ENCODE measurements around the genes KHDRBS2, SDHAF4 and RIMS1.

DNA sequence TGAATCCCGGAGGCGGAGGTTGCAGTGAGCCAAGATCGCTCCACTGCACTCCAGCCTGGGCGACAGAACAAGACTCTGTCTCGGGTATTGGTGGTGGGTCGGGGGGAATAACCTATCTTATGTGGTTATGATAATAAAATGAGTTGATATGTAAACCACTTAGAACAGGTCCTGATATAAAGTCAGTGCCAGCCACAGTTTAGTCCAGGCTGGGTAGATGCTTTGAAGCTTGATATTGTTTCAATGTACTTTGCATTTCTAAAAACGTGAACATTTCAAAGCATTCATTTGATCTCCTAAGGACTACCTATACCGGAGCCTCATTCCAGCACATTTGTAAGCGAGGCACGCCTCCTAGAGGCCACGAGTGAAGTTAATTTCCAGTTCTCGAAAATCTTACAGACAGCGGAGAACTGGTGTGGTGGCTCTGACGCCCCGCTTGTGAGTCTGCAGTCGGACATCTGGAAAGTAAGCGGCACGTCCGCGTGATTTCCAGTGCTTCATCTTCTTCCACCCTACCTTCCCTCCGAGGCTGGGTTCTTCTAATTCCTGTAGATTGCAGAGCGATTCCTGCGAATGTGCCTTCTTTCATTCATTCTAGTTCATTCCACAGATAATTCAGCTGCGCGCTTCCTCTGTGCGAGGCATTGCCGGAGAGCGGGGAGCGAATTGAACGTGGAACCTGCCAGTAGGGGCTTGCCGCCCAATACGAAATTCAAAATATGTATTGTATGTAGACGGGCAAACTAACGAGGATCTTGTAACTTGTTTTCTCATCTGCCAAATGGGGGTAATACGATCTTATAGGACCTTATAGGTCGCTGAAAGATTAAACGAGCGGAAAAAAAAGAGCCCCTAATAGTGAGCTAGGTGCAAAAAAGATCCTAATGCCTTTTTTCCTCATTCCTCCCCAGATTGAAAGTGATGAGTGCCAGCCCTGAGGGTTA, 827 bp upstream of the PRIM2 start:
- PRO-cap, result unidirectional peak, plus-strand start at position 451 of the sequence

DNA sequence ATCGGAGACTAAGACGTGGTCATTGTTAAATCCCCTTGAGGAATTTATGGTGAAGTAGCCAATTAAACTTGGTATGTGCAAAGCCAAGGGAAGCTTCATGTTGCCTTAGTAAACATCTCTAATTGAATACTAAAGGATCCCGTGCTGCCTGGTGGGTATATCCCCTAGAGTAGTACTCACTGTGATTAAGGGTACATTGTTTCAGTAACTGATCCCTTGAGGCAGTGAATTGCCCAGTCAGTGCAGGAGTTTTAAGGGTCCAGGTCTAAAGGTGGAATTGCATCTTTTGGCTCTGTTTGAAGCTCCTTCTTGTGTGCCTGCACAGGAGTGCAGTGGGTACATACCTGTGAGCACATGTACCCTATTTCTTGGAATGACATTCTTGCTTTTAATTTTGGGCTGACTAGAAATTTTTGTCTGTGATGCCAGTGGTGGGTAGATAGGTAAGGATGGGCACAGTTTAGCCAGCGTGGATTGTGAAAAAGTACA, 106.2 kb downstream of the PRIM2 start:
- PRO-cap, result no peak

DNA sequence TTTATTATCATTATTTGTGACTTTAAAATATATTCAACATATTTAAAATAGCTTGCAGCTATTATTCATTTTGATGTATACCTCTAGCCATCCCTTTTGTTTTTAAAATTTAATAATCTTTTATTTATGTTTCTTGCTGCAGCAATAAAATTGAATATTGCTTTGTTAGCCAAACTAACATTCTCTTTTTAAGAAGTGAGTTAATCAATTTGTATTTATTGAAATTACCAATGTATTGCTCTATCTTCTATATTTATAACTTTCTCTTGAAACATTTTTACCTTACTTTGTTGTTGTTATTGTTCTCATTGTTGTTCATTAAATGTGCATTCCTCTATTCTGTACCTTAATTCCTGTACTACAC, 1129.5 kb downstream of the KHDRBS2 start:
- PRO-cap, result no peak

DNA sequence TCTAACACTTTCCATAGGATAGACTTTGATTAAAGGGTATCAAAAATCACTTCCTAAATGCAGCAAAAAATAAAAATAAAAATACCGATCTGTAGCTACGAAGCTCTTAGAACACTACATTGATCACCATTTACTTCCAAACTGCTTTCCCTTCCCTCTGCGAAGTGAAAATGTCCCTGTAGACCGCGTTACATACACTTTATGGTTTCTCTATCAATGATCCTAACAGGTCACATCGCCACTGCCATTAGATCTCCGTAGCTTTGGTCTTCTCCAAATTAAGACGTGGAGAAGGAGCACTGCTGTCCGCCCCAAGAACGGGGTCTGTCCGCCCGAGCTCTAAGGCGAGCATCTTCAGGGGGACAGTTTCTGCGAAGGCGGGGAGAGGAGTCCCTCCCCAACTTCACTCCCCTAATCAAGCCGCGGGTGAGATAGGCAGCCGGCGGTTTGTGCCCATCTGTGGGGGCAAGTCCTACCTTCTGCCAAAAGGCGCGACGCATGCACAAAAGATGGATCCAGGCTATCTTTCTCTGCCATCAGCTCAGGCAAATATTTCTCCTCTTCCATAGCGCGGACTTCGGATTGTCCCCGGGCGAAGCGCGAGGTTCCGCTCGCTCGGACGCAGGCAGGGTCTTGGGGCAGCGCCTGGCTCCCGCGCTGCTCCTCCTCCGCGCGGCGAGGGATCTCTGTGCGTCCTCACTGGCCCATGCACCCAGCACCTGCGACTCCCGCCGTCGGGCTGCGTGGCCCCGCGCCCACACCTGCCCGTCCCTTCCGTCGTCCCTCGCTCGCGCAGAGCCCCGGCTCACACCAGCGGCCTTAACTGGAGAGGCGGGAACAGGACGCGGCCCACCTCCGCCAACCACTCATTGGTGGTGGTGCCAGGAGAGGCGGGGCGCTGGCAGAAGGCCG, at the start of gene KHDRBS2:
KHDRBS2 (minus strand) TSS at position 844 of the 912 bp plus-strand sequence.
- PRO-cap, result no peak

- PRO-cap, result no peak
Observed at GRCh38 chr6:62357936-62358394, 71.9 kb upstream of the KHDRBS2 start.

DNA sequence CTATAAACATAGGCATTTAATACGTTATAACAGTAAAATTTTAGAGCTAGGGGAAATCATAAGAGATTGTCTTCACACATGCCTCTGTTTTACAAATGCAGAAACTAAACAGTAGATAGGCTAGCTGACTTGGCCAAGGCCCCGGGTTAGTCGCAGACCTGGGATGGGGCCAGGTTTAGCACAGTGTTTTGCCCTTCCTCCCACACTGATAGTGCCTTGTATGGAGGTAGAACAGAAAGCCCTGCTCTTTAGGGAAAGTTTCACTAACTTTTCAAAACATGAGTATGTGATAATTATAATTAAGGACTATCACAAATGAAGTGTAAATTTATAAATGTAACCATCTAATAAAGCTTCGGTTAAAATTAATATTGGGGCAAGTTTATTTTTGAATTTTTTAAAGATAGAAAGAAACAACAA, 62.6 kb upstream of the PTP4A1 start:
- PRO-cap, result no peak

- PRO-cap, result no peak
Observed at GRCh38 chr6:63580784-63581267, 8.5 kb downstream of the PTP4A1 start.

DNA sequence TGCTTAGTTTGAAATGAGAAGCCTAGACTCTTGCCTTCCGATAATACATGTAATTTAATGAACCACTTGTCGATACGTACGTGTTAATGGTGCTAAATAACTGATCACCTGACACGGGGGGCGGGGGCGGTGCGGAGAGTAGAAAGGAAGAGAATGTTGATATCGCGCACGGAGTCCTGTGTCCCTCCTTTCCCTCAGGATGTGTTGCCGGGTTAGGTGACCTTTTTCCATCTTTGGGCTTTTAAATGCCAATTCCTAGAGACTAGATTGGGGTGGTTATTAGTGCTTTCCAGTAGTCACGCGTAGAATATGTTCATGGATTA, 1.1 kb downstream of the PHF3 start:
- PRO-cap, result no peak

- PRO-cap, result no peak
Observed at GRCh38 chr6:63676801-63677300, 41.2 kb downstream of the PHF3 start.

DNA sequence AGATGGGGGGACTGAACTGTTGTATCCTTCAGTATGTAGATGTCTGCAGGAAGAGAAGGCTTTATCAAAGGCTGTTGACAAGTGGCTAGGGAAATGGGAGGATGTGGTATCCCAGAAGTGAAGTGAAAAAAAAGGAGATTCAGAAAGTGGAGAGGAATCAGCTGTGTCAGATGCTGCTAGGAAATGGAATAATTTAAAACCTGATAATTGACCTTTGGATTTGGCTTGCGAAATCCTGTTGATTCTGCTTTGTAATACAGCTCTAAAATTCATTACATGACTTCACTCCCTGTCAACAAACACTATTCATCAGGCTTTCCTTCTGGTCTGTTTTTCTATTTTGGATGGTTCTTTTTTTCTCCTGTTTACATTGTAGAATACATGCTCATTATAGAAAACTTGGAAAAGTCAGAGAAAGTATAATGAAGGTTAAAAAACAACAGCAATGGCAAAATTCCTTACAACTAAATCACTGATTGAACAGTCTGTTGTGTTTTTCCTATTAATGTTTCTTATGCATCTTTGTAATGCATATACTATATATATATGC, 41.8 kb downstream of the PHF3 start:
- PRO-cap, result no peak

DNA sequence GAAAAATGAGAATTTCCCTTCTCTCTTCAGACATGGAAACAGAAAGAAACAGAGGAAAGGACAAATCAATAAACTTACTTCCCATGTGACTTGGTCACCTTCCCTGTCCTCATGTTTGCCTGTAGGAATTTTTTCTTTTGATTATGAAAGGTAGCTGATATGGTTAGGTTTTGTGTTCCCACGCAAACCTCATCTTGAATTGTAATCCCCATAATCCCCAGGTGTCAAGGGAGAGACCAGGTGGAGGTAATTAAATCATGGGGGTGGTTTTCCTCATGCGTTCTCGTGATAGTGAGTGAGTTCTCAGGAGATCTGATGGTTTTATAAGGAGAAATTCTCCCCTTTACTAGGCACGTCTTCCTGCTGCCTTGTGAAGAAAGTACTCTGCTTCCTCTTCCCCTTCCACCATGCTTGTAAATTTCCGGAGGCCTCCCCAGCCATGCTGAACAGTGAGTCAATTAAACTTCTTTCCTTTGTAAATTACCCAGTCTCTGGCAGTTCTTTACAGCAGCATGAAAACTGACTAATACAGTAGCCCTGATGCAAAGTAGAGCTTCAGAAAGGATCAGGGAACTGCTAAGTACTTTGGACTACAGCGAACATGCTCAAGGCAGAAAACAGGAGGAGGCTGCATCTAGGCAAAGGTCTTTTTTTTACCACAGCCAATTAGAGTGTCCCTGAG, 170.0 kb downstream of the PHF3 start:
- PRO-cap, result no peak

DNA sequence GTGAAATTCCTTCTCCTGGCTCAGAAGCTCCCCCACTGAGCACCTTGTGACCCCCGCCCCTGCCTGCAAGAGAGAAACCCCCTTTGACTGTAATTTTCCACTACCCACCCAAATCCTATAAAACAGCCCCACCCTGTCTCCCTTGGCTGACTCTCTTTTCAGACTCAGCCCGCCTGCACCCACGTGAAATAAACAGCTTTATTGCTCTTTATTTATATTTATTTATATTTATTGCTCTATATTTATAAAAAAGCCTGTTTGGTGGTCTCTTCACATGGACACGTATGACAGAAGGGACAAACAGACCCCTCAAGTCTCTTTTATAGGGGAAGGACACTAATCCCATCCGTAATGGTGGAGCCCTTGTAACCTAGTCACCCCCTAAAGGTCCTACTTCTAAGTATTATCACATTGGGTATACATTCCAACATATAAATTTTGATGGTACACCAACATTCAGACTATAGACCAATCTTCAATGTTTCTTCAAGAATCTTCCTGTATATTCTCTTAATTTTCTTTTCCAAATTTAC, 325.8 kb downstream of the PHF3 start:
- PRO-cap, result no peak

GRCh38 chr6:67888587-67888970, 746.5 kb upstream of the ADGRB3 start:
- PRO-cap, result no peak

- PRO-cap, result no peak
Observed at GRCh38 chr6:68041241-68042245, 593.5 kb upstream of the ADGRB3 start.

- PRO-cap, result no peak
Observed at GRCh38 chr6:68653091-68653561, 18.0 kb downstream of the ADGRB3 start.

GRCh38 chr6:70282837-70283563, 19.9 kb downstream of the COL9A1 start:
- PRO-cap, result no peak

DNA sequence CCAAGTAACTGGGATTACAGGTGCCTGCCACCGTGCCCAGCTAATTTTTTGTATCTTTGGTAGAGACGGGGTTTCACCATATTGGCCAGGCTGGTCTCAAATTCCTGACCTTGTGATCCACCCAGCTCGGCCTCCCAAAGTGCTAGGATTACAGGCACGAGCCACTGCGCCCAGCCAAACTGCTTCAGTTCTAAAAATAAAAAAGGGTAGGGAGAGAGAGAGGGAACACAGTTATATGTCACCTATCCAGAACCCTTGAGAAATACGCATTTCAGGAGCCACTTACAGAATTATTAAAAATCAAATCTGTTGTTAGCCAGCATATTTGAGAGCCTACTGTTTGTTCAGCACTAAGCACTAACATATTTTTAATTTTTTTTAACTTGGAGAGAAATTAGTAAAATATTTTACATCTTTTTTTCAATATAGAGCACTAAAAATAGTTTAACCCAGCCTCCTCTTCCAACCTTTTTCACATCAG, 14.1 kb upstream of the SDHAF4 start:
- PRO-cap, result no peak

DNA sequence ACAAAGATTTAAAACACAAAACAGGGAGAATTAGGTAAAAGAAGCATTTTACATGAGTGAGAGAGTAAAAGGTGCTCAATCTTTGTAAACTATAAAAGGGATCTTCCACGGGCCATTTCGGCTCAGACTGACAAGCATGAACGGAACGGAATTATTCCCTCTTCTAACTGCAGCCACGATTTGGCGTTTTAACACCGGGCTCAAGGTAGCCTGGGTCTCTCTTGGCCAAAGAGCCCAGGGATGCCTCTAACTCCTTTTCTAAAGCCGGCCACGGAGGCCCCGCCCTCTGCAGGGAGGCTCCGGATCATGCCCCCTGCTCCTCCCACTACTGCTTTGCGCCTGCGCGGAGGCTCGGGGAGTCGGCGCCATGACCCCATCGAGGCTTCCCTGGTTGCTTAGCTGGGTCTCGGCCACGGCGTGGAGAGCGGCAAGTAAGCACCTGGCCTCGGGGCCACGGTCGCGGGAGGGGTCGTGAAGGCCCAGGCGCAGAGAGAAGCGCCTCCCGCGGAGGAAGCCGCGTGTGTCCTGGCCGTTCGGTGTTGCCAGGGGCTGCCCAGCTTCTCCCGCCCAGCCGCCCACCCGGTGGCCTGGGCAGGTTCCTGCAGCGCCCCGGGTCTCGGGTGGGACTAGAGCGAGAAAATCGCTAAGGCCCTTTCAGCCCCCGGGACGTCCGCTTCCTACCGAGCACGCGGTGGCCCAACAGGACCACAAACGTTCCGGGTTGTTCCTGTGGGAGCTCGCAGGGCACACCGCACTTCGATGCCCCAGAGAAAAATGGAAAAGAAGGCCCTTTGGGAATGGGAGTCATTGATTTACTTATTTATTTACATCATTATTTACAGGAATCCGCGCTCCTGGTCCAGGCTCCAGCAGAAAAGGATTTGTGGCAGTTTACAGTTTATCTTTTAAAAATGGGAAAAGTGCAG, at the start of gene SDHAF4:
SDHAF4 (plus strand) TSS at position 357 of the 926 bp plus-strand sequence.
- PRO-cap, result bidirectional peak, plus-strand start at position 363 of the sequence, minus-strand start at position 226 of the sequence

DNA sequence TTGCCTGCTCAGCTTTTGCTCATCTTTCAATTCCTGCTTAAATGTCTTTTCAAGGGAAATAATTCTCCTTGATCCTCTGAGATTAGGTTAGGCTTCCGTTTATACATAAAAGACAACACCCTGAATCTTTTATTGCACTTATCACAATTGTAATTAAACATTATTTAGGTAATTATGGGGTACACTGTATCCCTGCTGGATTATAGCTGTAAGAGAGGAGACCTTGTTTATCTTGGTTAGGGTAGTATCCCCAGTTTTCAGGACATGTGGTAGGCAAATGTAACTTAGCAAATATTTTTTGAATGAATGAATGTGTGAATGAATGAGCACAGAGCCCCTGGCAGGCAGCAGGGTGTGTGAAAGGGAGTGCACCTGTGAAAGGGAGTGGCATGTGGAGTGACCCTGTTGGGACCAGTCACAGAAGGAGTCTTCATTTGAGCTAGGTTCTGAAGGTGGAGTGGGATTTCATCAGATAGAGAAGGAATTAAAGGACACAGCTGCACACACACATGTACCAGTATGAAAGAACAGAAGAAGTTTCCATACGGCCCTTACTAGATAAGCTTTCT, 4.8 kb downstream of the SMAP1 start:
- PRO-cap, result no peak

DNA sequence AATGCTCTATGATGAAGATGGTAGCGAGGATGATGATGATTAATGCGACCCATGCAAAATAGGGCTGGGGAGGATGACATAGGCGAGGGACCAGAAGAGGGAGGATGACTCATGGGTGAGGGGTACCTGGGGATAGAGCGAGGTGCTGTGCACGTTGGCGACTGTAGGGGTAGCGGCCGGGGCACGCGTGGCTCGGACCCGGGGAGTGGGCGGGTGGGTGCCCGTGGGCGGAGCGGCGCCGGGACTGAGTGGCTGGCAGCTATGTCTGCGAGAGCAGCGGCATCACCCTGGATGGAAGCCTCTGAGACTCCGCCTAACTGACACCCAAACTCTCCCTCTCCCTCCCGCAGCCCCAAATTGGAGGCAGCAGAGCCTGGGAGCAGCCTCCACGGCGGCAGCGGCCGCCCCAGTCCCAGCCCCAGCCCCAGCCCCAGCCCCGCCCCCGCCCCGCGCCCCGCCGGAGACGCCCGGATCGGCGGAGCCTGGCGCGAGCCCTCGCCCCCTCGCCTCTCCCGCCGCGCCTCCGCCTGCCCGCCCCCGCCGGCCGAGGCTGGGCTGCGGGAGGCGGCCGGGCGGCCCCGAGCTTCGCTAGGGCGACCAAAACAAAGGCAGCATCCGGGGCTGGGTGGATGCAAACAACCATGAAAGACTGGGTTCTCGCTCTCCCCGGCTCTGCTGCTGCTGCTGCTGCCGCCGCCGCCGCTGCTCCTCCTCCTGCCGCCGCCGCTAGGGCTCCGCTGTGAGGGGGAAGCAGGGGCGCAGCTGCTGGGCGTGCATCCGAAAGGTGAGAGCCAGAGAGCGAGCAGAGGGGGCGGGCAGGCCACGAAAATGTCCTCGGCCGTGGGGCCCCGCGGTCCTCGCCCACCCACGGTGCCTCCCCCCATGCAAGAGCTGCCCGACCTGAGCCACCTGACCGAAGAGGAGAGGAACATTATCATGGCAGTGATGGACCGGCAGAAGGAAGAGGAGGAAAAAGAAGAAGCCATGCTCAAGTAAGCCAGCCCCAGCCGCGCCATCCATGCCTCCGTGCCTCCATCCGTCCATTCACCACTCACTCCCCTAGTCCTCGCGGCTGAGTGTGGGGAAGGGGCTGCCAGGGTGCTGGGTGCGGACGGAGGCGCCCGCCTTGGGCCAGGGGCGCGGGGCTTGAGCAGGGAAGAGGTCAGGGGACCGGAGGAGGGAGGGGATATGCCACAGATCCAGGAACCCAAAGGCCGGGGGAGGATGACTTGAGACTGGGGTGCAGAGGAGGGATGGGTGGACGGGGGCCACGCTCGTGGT, at the start of gene RIMS1:
RIMS1 (plus strand) TSS at position 355 of the 1,281 bp plus-strand sequence.
- PRO-cap, result no peak